Hematopoietic multipotent progenitor cell (in vitro differentiated cells): ENCODE data around the gene EPB41L3.

DNA sequence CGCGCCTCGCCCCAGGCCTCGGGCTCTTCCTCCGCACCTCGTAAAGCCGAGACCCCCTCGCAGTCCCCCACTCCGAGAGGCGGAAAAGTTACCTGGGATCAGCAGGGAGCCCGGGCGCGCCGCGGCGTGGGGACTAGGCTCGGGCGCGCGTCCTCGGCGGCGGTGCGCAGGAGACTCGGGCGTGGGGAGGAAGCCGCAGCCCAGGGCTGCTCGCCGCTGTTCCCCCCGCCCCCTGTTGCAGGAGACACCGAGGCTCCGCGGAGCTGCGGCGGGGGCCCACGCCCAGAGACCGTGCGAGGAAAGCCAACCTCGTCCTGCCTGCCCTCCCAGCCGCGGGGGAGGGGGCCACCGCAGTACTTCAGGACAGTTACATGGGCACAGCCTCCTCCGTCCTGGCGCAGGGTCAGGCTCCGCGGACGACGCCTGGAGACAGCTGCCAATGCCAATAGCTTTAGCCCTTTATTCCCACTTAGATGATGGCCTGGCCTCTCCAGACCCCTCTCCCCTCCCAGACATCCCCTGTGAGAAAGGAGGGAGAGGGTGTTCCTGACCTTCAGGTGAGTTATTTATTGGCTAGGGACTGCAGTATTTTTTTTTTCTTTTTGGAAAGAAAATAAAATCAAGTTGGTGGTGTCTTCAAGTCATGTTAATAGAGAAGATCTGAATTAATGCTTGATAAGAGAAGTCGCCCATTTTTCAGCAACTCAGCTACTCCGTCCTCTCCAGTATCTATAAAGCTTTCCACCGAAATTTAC is at the start of gene EPB41L3:
EPB41L3 (minus strand) TSS at position 177 of the 755 bp plus-strand sequence.
- CAGE, long polyA plus RNA: no peak

DNA sequence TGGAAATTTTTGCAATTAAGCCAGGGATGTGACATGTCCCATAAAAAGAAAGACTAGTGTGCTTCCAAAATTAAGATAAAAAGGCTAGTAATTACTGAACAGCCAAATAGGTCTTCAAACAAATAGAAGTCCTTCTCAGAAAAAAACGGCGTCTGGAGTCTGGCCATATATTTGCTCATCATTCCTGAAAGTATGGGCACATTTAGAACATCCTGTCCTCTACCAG is 63.8 kb upstream of the L3MBTL4 start:
- CAGE, long polyA plus RNA: no peak

- CAGE, long polyA plus RNA: no peak
Measured at GRCh38 chr18:7601146-7601580, 34.0 kb downstream of the PTPRM start.

DNA sequence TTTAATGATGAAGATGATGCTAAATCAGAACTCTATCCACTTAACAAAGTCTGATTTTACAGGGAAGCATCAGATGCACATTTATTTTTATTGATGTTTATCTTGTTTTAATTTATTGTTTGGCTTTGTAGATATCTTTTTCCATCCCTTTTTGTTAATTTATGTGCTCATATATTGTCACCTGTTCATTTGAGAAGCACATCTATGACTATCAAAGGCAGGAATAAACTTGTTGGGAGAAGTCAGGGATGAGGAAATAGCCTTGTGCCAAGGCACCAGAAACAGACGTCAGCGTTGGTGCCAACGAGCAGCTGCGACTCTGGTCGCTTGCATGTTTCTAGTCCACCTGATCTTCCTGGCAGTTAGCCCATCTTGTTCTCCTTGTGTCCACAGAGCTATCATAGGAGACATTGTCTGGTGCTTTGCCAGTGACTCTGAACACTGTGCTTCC is 374.3 kb downstream of the PTPRM start:
- CAGE, long polyA plus RNA: no peak

- CAGE, long polyA plus RNA: no peak
Measured at GRCh38 chr18:7958218-7959009, 391.3 kb downstream of the PTPRM start.

- CAGE, long polyA plus RNA: no peak
Measured at GRCh38 chr18:8113499-8113901, 495.7 kb upstream of the RAB12 start.

DNA sequence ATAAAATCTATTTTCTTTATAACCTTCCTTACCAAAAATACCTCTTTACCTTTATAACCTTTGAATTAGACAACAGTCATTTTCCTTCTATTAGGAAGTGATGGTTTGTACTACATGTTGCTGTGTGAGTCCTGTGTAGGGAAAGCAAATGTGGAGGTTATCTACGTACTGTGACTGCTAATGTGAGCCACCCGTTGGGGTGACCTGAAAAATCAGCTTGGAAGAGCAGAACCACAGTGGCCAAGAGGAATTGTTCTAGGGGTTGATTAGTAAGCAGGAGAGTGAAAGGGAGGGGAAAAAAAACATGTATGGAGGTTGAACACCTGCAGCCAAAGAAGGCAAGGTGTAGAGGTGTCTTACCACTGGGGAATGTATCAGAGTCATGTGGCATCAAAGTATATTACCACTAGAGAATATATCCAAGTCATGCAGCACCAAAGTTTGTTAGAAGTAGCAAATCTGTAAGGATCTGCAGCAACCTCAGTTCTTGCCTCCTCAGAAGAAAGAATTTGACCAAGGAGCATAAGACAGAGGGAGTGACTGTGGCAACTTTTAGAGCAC is 429.3 kb upstream of the RAB12 start:
- CAGE, long polyA plus RNA: no peak

GRCh38 chr18:8603763-8604068 is 5.5 kb upstream of the RAB12 start:
- CAGE, long polyA plus RNA: no peak

DNA sequence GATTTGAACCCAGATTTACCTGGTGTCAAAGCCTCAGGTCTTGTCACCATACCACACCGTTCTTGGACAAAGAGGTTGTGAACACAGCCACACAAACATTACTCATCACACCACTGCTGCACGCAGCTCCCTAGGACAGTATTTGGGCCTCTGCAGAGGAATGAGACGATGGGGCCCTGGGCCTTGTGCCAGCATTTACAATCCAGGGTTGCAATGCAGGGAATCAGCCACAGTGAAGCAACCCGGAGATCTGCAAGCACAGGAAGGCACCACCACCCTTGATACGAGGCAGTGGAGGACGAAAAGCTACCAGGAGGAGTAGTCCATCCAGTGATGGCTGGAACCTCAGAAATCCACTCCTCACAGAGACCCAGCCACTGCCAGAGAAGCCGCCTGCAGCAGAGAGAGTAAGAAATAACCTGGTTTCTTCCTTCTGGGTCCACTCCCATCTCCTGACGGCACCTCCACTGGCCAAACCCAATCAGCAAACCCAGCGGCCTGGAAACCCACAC is 3.7 kb upstream of the MTCL1 start:
- CAGE, long polyA plus RNA: no peak

GRCh38 chr18:8706774-8707755 is 1.7 kb downstream of the MTCL1 start:
- CAGE, long polyA plus RNA: no peak

GRCh38 chr18:8716377-8716641 is 11.0 kb downstream of the MTCL1 start:
- CAGE, long polyA plus RNA: no peak

- CAGE, long polyA plus RNA: no peak
Measured at GRCh38 chr18:8978297-8978758, 124.2 kb upstream of the NDUFV2 start.

- CAGE, long polyA plus RNA: no peak
Measured at GRCh38 chr18:9264518-9265427, 69.8 kb upstream of the TWSG1 start.

DNA sequence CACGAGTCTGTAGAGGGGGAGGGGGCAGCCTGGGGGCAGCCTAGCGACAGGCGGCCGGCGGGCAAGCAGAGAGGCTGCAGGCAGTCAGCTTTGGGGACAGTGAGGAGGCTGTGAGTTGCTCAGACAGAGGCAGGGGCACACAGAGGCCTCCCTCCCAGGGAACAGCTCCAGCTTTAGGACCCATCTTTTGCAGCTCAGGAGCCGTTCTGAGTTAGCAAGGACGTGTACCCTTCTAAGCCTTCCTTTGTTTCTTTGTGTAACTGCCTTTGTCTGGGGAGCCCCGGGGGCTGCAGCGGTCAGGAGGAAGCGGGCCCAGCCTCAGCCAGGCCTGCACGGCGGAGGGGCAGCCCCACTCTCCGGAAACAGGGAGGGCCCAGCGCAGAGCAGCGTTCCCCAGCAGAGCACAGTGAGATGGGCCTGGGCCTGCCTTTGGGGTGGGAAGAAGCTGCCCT is 41.1 kb upstream of the RALBP1 start:
- CAGE, long polyA plus RNA: no peak

GRCh38 chr18:9473965-9474462 is 1.3 kb upstream of the RALBP1 start:
- CAGE, long polyA plus RNA: no peak

DNA sequence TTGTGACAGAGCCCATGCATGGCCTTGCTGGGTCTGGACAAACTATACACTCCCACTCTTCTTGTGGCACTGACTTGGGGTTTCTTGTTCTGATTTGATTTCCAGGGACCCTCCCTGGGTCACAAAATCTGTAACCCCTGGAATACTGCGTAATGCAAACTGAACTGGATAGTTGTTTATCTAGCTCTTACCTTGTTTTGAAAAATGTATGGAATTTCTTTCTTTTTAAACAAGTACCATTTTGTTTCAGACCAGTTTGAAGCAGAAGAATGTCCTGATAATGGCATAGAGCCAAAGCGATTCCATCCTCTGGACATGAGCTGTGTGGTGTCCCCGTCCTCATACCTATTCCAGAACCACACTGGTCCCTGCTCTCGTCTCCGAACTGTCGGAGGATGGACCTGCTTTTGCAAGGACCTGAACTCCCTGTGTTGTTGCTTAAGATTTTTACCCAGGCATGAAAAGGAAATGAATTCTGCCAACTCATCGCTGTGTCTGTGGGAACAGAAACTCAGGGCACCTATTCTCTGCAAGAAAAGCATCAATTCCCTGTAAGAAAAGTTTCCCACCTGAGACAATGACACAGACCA is 33.5 kb upstream of the PPP4R1 start:
- CAGE, long polyA plus RNA: no peak

GRCh38 chr18:9824292-9824771 is 61.4 kb upstream of the TXNDC2 start:
- CAGE, long polyA plus RNA: no peak

- CAGE, long polyA plus RNA: no peak
Measured at GRCh38 chr18:9915676-9916709, 2.2 kb downstream of the VAPA start.

DNA sequence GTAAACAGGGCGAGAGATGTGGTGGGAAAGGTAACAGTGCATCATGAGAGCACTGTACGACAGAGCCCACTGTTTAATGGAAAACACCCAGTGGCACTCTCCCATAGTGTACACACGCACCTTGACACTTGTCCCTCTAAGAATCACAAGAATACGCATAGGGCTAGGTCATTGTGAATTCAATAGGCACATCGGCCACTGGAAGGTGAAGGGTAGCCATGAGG is 74.6 kb upstream of the APCDD1 start:
- CAGE, long polyA plus RNA: no peak

GRCh38 chr18:10400414-10400978 is 53.9 kb upstream of the APCDD1 start:
- CAGE, long polyA plus RNA: no peak